LHCN-M2 (cell line): ENCODE measurements around a stretch of chr1.

GRCh38 chr1:9900241-9901025, 9.6 kb downstream of the CTNNBIP1 start:
- RAMPAGE, long total RNA = no peak

DNA sequence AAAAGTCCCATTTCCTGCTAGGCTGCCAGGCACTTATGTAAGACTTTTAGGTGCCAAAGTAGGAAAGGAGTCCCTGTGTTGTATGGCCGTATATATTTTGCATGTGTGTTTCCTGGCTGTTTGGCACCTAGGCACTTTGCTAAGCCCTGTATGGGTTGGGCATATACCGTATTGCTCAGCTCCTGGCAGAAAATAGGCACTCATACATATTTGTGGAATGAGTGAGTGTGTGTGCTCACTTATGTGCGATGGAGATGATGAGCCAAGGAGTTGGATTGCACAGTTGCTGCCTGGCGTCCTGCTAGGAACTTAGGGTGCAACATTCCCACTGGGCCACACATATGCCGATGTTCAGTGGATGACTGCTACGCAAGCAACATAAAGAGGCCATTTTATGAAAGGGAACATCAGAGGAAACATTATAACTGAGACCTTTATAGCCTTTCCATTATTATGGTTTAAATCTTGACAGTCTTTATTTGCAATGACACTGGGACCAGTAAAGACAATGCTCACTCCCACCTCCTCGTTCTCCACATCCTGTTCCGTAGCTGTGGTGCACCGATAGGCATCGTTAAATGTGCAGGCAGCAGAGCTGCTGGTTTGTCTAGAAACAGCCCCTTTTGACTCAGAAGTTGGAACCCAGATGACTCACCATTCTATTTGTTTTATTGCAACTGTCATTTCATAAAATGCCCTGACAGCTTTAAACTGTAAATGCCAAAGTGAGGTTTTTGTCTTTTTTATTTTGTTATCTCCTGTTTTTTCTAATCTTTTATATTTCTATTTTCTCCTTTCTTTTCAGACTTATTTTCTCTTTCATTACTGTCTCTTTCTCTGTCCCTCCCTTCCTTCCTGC, 36.0 kb downstream of the PEX14 start:
- RAMPAGE, long total RNA = no peak

GRCh38 chr1:10622021-10622469, 147.3 kb downstream of the PEX14 start:
- RAMPAGE, long total RNA = no peak

- RAMPAGE, long total RNA = no peak
These were observed 154.0 kb downstream of the PEX14 start for GRCh38 chr1:10628723-10629151.

DNA sequence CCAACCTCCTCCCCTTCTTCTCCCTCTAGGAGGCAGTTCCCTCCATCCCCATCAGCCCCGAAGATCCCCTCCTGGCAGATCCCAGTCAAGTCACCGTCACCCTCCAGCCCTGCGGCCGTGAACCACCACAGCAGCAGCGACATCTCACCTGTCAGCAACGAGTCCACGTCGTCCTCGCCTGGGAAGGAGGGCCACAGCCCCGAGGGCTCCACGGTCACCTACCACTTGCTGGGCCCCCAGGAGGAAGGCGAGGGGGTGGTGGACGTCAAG, 154.7 kb downstream of the PEX14 start:
- RAMPAGE, long total RNA = no peak

GRCh38 chr1:10654772-10655085, 141.7 kb downstream of the CASZ1 start:
- RAMPAGE, long total RNA = no peak

GRCh38 chr1:10690571-10691138, 105.8 kb downstream of the CASZ1 start:
- RAMPAGE, long total RNA = no peak

DNA sequence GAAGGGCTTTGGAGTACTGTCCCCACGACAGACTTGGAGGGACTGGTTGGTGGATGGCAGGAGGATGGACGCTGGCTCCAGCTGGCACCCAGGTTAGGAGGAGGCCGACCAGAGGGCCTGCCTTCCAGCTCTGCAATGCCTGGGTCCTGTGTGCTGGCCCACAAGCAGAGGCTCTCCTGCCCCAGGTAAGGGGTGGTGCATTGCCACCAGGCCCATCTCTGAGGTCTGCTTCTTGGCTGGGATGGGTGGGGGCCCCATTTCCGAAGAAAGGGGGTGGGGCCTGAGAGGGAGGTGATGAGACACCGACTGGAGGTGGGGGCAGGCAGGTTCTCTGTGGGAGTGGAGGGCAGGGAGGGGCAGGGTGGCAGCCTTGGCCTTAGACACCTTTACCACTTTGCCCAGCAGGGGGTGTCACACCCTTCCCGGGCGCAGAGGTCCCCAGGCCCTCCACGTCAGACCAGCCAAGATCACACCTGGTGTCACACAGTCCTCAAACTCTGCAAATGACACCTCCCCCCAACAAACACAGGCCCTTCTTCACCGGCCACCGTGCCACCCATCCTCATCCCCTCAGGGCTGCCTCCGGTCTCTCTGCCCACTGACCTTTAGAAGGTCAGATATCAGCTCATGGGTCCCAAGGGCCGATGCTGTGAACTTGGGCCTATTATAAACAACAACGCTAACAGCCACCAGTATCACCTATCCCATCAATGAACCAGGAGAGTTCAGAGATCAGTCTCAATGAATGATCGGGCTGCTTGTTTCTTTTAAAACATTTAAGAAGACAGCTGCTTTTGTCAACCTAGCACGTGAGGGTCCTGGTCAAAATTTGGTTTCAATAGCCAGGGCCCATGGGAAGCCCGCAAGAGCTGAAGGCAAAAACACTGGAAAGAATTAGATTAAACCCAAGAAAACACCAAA, 104.0 kb downstream of the CASZ1 start:
- RAMPAGE, long total RNA = no peak

DNA sequence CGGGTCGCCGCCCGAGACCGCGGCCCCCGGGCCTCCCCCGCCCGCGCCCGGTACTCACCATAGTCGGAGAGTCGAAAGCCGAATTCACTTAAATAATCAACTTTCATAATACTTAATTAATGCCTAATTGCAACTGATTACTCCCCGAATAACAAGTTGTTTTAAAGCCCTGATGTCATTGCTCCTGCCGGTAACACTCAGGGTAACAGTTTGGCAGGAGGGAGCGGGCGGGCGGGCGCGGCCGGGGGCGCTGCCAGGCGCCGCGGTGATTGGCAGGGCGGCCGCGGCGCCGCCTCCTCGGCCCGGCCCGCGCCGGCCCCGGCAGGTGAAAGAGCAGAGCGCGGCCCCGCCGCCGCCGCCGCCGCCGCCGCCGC, 102.2 kb downstream of the CASZ1 start:
- RAMPAGE, long total RNA = no peak

- RAMPAGE, long total RNA = no peak
These were observed 101.3 kb downstream of the CASZ1 start for GRCh38 chr1:10695197-10695398.

- RAMPAGE, long total RNA = no peak
These were observed 76.0 kb downstream of the CASZ1 start for GRCh38 chr1:10720157-10721104.

GRCh38 chr1:10724850-10725571, 71.4 kb downstream of the CASZ1 start:
- RAMPAGE, long total RNA = no peak

- RAMPAGE, long total RNA = no peak
These were observed 58.4 kb downstream of the CASZ1 start for GRCh38 chr1:10737822-10738632.

DNA sequence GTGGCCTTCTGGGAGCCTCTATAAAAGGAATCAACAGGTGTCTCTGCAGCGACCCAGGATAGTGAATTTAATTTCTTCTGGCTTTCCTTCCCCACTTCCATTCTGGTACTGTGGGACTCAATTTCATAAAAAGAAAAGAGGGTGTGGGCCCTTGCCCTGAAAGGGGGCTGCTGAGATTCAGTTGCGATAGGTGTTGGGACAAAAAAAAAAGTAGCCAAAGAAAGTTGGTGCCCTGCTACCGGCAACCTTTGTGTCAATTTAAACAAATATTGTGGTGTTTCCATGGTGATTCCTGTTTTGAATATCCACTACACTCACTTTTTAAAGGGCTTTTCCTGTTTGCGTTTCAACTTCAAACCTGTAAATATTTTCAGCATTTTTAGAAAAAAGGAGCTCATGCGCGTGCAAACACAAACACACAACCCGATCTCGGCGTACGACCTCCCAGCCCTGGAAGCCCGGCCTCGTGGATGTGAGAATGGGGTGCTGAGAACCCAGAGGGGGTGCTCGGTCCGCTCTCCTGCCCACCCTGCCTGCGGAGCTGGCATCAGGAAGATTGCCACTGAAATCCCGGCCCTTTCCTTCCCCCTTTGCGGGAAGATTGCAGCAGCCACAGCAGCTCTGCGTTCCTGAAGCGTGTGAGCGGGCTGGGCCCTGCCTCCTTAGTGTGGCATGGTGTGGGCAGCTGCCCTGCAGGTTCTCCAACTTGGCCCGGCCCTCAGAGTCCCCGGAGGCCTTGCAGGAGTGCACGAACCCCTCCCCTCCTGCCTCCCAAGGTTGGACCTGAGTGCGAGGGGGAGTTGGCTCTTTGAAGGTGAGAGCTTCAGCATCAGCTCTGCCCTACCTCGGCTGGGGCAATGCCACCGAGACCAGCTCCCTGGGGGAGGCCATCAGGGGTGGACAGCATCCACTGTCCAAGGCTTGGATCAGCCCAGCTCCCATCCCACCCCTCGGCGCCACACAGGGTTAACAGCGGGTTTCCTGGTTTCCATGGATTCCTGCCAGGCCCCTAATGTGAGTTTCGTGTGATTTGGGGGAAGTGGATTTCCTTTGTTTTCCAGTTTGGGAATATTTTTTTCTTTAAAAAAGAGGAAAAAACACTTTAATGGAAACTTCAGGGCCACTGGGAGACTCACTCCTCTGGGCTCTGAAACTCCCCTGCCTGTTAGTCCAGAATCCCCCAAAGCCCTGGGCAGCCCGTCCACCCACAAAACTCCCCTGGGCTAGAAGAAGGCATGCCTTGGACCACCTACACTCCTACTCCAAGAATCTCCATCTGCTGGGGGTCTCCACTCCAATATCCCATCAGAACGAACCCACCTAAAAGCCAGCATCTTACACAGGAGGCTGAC, 34.6 kb downstream of the CASZ1 start:
- RAMPAGE, long total RNA = no peak

DNA sequence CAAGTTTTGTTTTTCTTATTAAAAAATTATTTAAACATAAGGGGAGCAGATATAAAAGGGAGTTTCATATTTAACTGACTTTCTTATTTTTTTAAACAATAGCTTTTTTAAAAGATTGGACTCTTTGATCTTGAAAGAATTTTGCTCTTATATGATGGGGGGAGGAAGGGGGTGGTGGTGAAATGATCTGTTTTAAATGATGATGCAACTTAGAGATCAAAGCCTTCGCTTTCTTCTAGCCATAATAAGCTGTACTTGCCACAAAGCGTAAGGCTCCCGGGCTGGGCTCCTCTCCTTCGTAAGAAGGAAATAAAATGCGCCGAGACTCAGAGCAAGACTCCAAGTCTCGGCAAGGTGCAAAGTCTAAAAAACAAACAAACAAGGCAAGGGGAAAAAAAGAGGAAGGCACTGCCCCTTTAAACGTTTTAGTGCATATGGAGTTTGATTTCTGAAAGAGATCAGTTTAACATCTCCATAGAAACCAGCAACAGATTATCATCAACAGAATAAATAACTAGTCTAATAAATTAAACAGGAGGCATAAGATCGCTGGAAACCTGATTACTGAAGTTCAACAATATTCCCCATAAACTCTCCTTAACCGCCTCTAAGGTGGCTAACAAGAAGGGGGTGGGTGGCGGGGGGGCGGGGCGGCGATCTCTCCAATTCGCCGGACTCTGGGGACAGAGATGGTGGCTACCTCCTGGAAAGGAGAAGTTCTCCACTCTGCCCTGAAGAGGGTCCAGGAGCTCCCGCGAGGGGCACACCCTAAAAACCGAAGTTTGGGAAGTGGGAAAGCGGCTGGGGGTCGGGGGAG, 3.2 kb downstream of the CASZ1 start:
- RAMPAGE, long total RNA = no peak

DNA sequence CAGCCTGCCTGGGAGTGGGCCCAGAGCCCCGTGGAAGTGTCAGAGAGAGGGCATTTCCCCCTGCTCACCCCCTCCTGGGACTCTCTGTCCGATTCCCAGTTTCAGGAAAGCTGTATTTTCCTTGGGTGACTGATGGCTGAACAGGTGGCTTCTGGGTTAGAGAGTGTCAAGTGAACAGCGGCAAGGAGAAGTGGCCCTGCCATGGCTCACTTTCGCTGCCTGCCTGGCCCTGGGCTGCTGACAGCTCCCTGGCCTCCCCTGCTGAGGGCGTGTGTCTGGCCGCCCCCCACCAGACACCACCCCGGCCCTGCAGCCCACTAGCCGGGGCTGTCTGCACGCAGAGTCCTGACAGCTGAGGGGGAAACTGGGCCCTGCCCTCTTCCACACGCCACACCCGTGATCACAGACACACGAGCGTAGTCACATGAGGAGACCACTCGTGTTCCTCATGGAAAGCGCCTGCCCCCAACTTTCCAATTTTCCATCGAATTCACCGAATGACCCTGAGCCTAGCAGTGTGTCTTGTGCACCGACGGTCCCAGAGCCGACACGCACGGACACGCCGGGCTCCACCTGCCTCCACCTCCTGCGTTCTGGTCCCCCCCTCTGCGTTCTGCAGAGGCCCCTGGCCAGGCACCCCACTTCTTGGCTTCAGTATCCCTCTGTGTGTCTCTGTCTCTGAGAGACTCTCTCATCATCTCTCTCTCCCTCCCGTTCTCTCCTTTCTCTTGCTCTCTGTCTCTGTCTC, 60.6 kb upstream of the CASZ1 start:
- RAMPAGE, long total RNA = no peak

DNA sequence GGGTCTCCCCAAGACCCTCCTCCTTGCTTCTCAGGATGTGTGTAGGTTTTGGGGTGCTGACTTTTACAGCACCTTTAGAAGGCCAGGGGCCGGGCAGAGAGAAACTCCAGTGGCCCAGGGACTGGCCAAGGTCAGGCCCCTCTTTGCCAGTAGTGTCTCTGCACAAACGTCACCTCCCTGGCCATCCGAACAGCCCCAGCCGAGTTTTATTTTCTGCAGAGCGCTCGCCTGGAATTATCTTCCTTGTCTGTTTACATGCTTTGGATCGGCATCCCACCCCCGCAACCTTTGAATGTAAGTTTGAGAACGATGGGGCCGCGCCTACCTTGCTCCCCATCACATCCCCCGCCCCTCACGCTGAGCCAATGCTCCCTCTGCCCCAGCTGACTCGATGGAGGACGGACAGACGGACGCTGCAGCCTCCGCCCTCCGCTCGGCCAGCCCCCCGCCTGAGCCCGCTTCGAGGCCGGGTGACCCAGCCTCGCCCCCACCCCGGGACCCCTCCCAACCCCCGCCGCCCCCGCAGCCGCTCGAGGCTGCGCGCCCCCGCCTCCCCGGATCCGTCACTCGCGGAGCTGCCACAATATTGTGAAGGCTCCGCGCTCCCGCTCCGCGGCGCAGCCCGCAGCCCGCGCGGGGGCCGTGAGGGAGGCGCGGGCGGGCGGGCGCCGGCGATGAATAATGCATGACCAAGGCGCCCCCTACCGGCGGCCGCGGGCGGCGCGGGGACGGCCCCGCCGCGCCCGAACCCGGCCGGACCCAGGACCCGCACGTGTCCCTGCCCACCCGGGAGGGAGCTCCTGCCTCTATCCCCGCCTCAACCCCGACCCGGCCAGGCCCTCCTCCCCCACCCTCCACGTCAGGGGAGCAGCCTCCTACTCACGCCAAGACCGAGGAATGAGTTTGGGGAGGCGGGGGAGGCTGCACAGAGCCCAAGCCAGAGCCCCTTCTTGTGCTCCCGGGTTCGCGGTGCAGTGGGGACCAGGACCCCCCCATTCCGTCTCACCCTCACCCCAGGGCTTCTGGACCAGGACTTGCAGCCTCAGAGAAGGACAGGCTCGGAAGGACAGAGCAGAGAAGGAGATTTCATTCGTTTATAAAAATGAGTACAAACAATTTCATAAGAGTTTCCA, 70.5 kb upstream of the CASZ1 start:
- RAMPAGE, long total RNA = no peak

DNA sequence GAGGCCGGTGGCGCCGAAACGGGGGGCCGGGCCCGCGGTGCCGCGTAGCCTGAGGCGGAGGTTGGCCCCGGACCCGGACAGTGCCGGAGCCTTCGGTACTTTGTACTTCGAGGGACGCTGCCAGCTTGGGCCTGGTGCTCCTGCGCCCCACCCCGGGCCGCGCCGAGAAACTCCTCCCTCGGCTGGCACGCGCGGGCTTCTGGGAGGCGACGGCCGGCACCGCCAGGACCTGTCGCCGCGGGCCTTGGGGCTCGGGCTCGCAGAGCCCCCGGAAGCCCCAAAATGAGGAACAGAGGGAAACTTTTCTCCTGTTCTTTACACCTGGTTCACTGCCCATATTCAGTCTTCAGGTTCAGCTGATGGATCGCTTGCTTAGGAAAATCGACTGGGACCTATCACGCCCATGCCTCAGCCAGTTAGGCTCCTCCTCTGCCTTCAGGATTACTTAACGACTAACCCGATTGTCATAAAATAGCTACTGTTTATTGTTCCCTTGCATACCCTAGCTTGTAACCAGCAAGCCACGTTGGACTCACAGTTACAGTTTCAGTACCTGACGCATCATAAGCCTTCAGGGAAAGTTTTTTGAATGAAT, 561 bp downstream of the TARDBP start:
- RAMPAGE, long total RNA = no peak

GRCh38 chr1:11060106-11060639, 355 bp upstream of the SRM start:
- RAMPAGE, long total RNA = no peak

DNA sequence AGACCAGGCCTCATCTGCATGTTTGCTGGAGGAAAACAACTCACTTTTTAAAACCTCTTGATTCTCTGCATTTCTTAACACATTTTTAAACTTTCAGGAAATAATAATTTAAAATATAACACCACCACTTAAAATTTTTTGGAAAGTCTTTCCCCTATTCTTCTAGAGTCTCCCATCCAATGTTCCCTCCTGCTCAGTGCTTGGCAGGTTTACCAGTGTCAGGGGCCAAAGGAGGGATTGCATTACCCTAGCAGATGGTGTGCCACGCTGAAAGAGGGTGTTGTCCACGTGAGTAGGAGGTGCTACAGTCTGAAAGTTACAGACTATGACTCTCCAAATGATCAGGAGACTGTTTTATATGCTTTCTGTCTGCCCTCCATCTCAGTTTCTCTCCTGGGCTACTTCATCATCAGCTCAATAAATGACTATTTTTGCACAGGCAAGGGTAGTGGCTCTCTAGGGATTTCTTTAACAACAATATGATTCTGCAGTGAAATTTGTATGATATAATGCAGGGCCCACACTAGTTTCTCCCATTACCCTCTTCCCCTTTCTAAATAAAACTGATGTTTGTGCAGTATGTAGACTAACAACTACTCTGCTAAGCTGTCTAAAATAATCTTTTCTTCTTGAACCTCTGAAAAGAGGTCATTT, 31.3 kb upstream of the ANGPTL7 start:
- RAMPAGE, long total RNA = no peak